Panc1 (cell line): Measurements from ENCODE around the gene GNS.

DNA sequence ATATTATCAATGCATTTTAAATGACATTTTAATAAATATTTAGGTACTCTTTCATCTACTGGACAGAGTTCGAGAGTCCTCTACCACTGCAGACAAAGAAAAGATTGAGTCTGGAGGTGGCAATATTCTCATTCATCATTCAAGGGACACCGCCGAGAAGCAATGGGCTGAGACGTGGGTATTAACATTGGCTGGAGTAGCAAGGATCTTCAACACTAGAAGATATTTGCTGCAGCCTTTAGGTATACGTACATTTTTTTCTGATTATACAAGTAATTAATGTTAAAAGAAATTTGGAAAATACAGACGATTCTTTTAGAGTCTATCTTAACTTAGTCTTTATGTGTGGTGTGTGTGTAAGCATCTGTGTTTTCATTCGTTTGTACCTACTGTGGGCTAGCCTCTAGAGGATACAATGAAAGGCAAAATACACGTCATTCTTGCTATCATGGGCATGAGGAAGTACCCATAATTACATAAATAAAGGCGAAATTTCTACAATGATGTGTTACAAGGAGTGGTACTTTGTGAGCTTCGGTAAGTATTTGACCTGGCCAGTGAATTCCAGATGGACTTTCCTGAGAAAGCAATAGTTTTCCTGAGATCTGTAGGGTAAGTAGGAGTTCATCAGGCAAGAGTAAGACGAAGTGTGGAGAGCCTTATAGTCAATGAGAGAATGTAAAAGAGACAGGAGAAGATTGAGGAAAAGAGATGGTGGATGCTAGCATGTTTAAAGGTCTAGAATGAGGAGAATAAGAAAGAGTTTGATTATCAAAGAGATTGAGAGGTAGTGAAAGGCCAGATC lies 89.5 kb downstream of the MON2 start:
- RRBS, 2 experiments, result no CpG with 5 or more reads among the region's 11 CpGs

DNA sequence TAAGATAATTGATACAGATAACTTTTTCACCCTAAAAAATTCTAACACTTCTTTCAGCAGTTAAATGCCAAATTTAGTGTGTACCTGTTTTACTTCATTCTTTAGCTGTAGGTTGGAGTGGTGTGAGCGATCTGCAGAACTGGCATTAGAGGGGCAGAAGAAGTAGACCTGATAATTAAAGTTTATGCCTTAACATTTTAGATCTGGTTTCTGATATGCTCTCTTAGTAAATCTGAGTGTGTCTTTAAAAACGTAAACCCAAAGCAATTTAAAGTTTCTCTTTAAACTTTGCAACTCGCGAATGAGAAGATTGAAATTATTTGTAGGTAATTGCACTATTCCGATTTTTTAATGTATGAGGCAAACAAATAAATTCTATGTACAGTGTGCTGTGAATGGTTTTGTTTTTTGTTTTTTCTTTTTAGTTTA lies 137.4 kb downstream of the MON2 start:
- RRBS, 2 experiments, result no CpG with 5 or more reads among the region's 5 CpGs

GRCh38 chr12:62629586-62629785 lies 162.9 kb downstream of the MON2 start:
- RRBS, 2 experiments, result no CpG with 5 or more reads among the region's 3 CpGs

DNA sequence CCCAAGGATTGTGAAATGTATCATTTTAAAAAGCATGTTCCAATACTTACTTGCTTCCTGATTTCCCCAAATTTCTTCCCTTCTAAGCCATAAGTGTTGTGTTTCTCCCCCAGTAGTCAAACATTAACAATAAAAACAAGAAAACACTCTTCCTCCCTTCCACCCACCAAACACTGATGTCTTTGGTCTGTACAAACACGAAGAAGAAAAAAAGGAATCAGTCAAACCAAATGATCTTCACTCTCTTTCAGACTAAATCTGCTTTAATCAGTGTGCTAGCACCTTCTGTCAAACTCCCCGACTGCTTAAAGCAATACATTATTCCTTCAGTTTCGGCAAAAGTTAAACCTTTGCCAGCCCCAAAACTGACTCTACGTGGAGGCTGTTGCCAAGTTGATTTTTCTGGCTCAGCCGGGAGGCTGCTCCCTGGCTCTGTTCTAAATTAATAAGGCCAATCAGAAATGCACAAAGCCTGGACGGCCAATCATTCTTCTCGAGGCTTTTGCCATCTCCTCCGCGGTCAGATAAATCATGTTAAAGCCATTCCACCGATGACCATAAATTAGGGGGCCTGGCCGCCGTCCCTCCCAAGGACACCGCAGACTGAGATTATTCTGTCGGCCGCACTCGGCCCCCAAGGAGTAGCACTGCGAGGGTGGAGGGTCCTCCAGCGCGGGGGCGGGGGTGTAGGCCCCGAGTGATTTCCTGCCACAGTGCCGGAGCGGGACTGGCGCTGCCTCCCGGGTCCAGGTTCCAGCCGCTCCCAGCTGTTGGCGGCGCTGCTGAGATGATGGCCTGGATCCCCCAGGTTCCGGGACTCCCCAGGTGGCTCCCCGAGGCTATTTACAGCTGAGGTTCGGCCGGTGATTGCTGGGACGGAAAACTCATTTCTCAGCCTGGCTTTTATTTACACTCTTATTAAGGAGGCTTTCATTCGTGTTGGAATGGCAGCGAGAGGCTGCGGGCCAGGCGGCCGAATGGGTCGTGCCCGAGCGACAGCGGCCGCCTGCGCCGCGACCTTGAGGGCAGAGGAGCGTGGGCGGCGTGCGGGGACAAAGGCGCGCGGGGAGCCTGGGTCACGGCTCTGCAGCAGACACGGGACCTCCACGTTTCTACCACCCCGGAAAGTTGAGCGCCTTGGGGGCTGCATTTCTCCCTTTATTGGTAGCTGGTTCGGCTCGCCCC lies 165.0 kb downstream of the MON2 start:
- RRBS, 2 experiments, result 2 to 7% methylated on average over 7 of the region's 60 CpGs

- RRBS, 2 experiments, result no CpG with 5 or more reads among the region's 10 CpGs
Measured at GRCh38 chr12:62676525-62676976, 209.9 kb downstream of the MON2 start.

DNA sequence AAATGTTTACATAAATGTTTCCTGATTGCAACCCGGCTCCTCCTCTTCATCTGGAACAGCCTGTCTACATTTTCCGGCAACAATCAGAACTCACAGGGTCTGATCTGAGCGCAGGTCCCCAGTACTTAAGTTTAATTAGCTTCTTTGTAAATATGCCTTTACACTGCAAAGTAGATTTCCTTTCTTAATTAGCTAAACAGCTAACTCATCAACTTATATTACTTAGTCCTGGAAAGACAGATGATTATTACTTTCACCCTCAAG lies 213.0 kb downstream of the MON2 start:
- RRBS, 2 experiments, result 100% methylated on average over 1 of the region's 3 CpGs

- RRBS, 2 experiments, result no CpG with 5 or more reads among the region's 4 CpGs
Measured at GRCh38 chr12:62850459-62851157, 84.3 kb downstream of the PPM1H start.

DNA sequence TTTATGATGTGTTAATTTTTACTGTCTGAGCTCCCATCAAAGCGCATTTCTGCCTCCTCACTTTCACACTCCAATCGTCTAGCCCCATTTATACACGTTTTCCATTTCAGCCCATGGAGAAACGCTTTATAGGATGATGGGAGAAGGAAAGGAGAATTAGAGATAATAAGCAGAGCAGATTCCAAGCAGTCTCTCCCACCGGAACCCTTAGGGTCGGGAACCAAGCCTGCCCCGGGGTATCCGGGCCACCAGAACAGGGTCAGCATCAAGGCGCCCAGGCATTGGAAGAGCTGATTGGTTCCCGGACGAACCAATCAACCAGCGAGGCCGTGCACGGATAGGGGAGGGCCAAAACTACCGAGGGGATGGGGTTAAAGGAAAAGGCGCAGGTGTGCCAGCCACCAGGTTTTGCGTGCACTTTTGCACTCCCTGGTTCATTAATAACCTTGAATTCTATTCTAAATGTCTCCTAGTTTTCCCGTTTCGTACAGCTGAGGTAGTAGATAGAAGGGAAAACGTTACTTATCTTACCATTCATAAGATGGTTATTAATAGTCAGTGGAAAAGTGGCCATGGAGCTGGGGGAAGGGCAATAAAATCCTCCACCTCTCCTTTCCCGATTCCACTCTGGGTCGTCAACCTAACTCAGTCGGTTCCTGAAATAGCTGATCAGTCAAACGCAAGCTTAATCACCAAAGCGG lies 1.7 kb downstream of the PPM1H start:
- RRBS, 2 experiments, result 5 to 15% methylated on average over 3 of the region's 25 CpGs

GRCh38 chr12:63897882-63898366 lies 53.4 kb downstream of the SRGAP1 start:
- RRBS, 2 experiments, result no CpG with 5 or more reads among the region's 3 CpGs

- RRBS, 2 experiments, result no CpG with 5 or more reads among the region's 5 CpGs
Measured at GRCh38 chr12:64083277-64083713, 138.8 kb downstream of the KICS2 start.

GRCh38 chr12:64389105-64389466 lies 1.5 kb downstream of the C12orf56 start:
- RRBS, 2 experiments, result no CpG with 5 or more reads among the region's 19 CpGs

DNA sequence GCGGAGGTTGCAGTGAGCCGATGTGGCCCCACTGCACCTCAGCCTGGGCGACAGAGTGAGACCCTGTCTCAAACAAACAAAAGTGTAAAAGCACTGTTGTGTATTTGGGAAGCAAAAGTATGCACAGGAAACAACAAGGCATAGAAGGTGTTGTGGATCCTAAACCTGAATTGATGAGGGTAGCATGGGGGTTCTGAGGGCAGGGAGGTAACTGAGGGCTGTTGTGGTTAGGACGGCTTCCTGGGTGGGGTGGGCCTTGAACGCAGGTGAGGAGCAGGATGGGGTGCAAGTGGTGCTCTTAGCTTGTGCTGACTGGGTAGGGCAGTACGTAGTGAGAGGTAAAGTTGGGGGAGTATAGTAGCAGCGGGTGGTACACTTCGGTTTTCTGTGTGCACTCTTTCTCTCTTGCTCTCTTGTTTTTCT lies 64.2 kb downstream of the RASSF3 start:
- RRBS, 2 experiments, result no CpG with 5 or more reads among the region's 8 CpGs

DNA sequence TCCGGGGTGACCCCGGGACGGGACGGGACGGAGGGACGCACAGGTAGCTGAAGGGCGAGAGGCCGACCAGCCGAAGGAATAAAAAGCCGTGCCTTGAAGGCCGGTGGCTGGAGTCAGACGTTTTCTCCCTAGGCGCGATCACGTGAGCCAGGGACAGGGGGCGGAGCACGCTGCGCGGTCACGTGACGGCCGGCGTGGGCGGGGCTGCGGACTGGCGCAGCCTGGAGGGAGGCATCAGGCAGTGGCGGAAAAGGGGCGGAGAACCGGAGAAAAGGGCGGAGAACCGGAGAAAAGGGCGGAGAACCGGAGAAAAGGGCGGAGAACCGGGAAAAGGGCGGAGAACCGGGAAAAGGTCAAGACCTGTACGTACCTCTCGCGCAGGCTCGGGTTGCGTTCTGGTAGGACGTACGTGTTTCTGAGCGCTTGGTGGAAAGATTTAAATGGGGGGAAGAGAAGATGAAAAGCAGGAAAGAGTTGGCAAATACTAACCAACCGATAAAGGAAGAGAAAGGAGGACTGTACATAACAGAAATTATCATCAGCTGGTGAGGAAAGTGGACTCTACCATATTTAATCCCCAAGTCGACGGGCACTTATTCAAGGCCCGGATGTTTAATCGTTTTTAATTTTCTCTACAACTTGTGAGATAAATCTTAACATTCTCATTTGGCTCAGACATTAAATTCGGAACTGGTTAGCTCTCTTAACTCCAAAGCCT lies at the start of gene GNS:
TSS of gene GNS (minus strand) at position 119 of the 718 bp plus-strand sequence.
- RRBS, 2 experiments, result 1 to 5% methylated on average over 26 of the region's 51 CpGs

GRCh38 chr12:64781462-64781818 lies 22.2 kb upstream of the GNS start:
- RRBS, 2 experiments, result 2 to 8% methylated on average over 4 of the region's 17 CpGs

- RRBS, 2 experiments, result no CpG with 5 or more reads among the region's 8 CpGs
Measured at GRCh38 chr12:65327476-65328112, 49.1 kb downstream of the MSRB3 start.

DNA sequence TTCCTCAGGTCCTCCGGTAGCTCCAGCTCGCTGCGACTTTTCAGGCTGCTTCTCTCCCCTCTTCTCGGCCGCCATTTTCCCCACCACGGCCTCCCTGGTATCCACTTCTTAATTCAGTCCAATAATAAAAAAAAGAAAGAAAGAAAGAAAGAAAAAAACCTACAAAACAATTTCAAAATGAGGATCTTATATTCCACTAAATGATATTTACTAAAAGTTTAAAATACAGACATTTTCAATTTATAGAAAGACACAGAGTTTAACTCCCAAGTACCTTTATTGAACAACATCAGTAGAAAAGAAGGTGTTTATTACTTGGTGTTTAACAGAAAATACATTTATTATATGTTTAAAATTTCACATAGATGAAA lies 177.9 kb upstream of the HMGA2 start:
- RRBS, 2 experiments, result no CpG with 5 or more reads among the region's 6 CpGs

DNA sequence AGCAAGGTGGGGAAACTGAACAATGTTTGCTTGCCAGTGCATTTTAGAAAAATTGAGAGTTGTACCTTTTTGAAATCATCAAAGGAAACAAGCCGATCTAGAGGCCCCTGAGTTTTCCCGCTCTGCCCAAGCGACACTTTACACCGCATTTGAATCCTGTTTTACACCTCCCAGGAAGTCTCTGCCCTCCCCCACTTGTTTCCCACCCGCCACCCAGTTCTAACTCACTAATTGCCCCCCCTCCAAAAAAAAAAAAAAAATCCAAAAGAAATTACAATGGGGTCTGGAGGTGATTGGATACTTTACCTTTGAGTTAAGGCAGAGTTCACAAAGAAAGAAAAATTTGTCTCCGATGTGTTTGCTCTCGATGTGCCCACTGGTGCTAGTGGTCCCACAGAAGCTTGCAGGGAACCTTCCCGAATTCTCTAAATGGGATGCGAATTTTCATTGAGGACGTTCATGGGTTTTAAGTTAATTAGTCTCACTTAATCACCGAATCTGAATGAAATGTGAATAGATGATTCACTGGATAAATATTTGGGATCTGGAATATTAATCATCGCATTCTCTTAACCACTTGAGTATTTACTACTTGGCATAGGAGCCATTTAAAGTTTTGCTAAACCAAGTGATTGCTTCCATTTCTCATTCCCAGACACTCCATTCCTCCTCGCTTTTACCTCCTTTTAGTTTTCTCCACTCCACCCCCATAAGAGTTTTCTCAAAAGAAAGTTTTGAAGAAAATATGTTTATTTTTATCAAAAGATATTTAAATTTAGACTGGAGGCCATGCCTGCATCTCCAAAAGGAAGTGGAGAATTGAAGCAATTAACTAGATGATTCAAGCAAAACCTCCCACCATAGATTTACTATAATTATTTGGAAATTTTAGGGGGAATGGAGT lies 2.5 kb downstream of the HMGA2 start:
- RRBS, 2 experiments, result no CpG with 5 or more reads among the region's 13 CpGs

GRCh38 chr12:65892791-65893656 lies 68.7 kb downstream of the HMGA2 start:
- RRBS, 2 experiments, result no CpG with 5 or more reads among the region's 10 CpGs

DNA sequence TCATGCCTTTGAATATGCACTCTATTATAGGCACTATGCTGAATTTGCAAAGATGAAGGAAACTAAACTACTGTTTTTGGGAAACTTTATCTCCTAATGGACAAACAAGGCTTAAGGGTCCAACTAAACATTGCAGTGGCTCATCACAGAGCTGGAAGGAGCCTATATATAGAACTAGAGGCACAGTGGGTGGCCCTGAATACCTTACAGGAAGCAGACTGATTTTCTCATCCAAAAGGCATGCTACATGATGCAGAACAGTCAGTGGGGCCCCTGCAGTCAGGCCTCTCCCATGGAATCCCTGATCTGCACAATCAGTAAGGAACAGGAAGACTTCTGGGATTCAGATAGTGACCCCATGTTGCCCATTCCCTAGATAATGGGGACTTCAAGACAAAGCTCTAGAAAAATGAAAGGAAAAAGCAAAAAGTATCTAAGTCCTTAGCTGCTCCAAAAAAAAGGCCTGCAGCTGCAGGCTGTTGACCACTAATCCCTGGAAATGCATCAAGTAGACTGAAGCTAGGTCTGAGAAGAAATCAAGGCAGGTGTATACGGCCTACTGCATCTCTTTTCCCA lies 1.9 kb upstream of the LLPH start:
- RRBS, 2 experiments, result no CpG with 5 or more reads among the region's 1 CpG